ENCODE data around the genes SGSM2 and PAFAH1B1.

DNA sequence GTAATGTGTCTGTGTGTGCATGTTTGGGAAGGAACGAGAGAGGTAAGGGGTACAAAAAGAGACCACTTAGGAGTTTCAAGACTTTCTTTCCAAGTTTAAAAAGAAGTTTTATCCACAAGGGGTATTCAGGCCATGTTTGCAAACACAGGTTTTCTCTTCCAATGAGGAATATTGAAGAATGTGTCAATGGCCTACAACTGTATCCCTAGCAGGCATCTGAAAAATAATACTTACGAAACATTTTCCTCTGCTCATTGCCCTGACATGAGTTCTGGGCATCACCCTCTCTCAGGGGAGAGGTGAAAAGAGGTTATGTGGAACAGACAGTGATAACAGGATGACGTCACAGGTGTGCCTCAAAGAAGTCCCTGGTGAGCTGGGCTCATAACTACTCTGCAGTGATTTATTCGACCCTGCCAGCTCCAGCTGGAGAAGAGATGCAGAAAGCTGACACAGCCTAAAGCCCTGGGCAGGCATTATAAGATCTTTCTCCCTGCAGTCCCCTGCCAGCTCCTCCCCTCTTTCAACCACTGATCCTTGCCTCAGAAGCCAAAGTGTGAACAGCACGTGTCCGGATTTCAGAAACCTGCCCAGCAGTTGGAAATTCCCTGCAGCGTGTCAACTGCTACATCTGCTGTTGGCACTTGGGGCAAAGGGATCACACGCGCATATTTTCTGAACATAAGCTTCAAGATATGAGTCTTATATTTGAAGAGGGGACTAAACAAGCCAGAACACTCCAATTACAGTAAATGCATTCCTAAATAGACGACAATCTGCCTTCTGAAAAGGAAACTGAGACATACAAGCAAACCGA lies 80.7 kb downstream of the SMG6 start:
- RRBS, 2 experiments, result no CpG with 5 or more reads among the region's 11 CpGs

DNA sequence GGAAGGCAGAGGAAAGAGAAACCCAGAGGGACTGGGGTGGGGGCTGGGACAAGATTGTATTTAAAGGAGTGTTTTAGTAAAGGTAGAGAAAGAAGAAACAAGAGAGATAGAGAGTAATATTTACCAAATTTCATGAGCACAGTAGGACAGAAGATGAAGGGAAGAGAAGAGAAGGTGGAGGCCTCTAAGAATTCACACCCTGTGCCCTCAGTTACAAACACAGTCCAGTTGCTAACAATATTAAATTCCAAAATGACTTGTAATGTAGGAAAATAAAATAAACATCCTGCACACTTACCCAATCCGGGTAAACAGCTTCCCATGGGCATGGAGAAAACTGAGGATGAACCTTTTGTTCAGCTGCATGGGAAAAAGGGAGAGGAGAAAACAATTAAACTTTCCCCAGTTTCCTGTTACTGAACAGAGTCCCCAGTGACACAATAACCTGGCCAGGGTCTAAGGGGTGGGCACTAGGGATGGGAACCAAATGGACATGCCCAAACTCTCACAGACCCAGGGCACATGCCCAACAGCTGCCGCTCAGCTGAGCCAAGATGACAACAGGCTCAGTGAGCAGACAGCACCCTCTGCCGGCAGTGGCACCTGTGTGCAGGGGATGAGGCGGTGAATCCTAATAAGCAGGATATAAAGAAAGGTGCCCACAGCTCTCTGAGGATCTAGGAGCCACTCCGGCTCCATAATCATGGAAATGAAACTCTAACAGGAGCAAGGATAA lies 59.1 kb downstream of the SMG6 start:
- RRBS, 2 experiments, result 19 to 25% methylated on average over 3 of the region's 5 CpGs

DNA sequence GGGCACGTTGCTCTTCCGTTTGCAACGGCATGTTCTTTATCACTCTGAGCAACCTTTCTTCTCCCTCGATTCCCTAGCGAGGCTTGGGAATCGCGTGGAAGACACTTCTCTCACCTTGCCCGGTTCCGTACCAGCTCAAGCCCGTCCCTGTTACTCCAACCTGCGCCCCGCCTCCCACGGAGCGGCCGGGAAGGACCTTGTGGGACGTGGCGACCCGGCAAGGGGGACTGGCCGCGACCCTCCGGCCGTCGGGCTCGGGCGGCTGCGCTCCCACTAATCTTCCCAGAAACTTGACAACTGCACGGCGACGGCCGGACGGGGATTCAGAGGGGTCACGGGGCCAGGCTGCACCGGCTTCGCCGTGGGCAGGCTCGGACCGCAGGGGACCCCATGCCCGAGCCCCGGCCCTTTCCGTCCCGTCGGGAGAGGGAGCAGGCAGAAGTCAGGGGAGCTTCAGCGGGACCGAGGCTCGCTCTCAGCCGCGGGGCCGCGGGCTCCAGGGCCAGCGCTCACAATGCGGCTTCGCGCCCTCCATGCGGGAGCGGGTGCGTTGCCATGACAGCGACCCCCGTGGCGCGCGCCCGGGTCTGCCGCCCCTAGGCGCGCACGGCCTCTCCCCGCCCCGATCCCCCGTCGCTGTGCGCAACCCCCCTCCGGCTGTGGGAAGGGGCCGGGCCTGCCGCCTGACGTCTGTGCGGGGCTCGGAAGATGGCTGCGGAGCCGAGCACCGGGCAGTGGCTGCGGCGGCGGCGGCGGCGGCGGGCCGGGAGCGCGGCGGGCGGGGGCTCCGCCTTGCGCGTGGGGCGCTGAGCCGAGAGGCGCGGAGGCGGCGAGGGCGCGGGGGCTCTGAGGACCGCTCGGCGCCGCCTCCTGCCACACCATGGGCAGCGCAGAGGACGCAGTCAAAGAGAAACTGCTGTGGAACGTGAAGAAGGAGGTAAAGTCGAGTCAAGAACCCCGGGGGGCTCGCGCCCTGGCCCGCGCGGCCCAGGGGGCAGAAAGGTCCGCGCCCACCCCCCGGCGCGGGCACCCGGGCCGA lies at the start of gene SGSM2:
SGSM2 (plus strand) TSS at position 693 of the 1,039 bp plus-strand sequence.
- RRBS, 2 experiments, result 2% methylated on average over 59 to 60 of the region's 124 CpGs

- RRBS, 2 experiments, result no CpG with 5 or more reads among the region's 16 CpGs
These were observed 10.6 kb downstream of the SGSM2 start for GRCh38 chr17:2347459-2348709.

DNA sequence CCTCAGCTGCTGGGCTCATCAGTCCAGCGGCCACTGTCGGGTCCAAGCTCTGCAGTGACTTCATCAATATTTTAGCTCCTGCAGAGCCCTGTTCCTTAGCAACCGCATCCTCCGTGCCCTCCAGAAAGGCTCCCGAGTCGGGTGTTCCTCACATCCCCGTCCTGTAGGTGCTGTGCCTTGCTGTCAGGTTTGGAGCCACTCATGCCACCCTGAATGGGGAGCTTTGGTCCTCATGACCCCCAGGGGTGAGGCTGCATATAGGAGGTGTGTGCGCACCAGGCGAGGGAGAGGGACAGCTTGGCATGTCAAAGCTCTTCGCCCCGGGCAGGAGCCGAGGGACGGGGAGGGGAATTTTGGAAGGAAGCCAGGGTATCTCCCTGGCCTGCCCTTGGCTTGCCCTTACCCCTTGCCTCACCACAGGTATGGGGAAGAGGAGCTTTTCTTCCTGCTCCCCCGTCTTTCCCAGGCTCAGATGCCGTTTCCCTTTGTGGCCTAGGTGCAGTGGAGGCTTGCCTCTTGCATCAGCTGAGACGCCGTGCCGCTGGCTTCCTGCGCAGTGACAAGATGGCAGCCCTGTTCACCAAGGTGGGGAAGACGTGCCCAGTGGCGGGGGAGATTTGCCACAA lies 24.0 kb downstream of the SGSM2 start:
- RRBS, 2 experiments, result no CpG with 5 or more reads among the region's 21 CpGs

DNA sequence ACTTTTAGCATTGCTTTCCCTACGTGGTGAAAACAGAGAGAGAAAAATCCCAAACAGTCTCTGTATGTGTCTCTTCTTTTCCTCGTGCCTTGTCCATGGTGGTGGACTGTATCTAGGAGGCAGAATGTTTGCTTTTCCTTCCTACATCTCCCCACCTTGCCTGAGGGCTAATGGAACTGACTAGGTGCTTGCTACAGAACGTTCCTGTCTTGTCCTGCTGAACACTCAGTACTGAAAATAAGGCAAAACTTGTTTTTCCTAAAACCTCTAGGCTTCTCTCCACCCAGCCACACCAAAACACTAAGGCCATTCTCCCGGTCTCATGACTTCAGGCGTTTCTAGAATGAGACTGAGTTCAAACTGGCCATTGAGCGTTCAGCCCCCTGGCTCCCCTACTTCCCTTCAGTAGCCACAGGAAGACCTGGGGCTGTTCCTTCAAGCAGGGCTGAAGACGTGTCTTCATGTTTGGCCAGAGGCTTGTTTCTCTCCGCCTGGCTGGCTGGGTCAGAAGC lies 26.0 kb downstream of the MNT start:
- RRBS, 2 experiments, result no CpG with 5 or more reads among the region's 8 CpGs

DNA sequence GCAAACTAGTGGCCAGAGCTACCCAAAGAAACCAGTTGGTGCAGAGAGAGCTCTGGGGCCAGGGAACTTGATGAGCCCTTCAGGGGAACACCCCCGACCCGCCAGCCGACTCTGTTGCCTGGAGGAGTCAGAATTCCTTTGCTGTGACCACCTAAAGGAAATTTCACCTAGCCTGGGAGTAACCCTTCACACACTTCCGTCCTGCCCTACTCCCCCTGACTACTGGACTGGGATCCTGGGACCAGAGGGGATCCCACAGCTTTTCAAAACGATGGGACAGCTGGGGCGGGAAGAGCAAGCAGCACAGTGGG lies 18.9 kb downstream of the MNT start:
- RRBS, 2 experiments, result no CpG with 5 or more reads among the region's 6 CpGs

DNA sequence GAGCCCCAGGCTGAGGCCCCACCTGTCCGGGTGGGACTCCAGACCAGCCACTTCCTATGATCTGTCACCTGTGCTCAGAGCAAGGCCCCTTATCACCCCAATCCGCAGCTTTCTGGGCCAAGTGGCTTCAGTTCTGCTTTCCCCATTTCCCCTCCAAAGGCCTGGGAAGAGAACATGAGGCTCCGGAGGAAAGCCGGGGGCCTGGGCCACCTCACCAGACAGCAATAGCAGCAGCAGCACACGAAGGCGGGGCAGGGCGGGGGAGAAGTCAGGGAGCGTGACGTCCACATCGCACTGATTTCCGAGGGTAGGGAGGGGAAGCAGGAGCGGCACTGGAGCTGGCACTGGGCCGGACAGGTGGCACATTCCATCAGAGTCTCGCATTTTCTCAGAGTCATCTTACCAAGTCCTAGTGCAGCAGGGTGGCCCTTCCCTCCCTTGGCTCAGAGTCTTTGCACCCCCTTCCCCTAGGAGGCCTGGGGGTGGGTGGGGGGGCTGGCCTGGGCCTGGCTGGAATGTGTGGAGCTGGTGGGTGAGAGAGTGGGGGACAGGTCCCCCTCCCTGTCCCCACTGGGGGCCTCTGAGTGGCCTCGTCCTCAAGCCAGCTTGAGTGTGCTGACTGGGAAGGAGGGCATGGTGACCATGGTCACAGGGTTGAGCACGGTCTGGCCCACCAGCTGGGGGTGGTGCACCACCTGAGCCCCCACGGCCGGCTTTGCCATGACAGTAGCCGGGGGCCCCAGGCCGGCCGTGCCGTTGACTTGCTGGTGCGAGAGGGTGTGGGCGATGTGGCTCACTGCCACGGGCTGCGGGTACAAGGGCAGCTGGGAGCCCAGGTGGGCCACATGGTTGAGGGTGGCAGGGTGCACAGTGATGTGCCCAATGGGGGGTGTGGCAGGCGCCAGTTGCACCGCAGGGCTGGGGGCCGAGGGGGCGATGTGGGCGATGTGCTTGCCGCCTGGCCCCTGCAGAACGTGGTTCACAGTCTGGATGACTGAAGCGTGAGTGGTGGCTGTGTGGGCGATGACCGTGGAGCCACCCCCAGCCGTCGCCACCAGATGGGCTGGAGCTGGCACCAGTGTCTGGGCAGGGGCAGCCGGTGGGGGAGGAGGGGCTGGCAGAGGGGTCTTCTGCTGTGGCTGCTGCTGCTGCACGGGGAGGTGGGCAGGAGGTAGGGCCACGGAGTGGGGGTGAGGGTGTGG lies 14.2 kb downstream of the MNT start:
- RRBS, 2 experiments, result no CpG with 5 or more reads among the region's 41 CpGs

- RRBS, 2 experiments, result no CpG with 5 or more reads among the region's 32 CpGs
These were observed 19.5 kb upstream of the MNT start for GRCh38 chr17:2420032-2421040.

GRCh38 chr17:2438772-2439319 lies 38.0 kb upstream of the MNT start:
- RRBS, 2 experiments, result no CpG with 5 or more reads among the region's 9 CpGs

GRCh38 chr17:2593582-2594272 lies at the start of gene PAFAH1B1:
Gene PAFAH1B1 (plus strand): TSS chr17:2593654.
- RRBS, 2 experiments, result 1 to 2% methylated on average over 20 to 26 of the region's 83 CpGs

- RRBS, 2 experiments, result 93% methylated on average over 4 of the region's 62 CpGs
These were observed 19.1 kb downstream of the CLUH start for GRCh38 chr17:2692174-2693173.

DNA sequence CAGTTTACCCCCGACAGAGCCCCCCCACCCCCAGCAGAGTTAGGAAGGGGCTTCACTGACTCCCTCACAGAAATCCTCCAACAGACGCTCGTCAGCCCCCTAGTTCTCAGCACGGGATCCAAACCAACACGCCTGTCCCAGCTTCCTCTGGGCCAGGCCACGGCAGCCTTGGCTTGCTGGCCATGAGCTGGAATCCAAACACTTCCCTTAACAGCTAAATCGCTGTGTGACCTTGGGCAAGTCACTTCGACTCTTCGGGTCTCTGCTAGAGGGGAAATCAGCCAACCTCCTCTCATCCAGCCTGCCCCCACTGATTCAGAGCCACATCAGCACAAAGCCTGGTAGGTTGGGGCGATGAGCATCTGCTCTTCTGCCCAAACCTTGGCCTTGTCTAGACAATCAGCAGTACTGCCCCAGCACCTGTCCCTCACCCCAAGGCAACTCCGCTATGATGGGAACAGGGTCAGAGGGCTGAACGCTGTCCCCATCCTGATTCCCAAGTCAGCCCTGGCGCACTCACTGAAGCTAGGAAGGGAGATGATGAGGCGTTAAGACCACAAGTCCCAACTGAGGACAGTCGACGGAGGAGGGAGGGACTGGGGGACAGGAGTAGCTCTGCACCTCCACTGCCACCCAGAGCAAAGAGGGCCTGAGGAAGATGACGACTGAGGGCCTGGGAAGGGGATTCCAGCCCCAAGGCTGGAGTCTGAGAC lies 1.5 kb downstream of the CLUH start:
- RRBS, 2 experiments, result no CpG with 5 or more reads among the region's 17 CpGs

DNA sequence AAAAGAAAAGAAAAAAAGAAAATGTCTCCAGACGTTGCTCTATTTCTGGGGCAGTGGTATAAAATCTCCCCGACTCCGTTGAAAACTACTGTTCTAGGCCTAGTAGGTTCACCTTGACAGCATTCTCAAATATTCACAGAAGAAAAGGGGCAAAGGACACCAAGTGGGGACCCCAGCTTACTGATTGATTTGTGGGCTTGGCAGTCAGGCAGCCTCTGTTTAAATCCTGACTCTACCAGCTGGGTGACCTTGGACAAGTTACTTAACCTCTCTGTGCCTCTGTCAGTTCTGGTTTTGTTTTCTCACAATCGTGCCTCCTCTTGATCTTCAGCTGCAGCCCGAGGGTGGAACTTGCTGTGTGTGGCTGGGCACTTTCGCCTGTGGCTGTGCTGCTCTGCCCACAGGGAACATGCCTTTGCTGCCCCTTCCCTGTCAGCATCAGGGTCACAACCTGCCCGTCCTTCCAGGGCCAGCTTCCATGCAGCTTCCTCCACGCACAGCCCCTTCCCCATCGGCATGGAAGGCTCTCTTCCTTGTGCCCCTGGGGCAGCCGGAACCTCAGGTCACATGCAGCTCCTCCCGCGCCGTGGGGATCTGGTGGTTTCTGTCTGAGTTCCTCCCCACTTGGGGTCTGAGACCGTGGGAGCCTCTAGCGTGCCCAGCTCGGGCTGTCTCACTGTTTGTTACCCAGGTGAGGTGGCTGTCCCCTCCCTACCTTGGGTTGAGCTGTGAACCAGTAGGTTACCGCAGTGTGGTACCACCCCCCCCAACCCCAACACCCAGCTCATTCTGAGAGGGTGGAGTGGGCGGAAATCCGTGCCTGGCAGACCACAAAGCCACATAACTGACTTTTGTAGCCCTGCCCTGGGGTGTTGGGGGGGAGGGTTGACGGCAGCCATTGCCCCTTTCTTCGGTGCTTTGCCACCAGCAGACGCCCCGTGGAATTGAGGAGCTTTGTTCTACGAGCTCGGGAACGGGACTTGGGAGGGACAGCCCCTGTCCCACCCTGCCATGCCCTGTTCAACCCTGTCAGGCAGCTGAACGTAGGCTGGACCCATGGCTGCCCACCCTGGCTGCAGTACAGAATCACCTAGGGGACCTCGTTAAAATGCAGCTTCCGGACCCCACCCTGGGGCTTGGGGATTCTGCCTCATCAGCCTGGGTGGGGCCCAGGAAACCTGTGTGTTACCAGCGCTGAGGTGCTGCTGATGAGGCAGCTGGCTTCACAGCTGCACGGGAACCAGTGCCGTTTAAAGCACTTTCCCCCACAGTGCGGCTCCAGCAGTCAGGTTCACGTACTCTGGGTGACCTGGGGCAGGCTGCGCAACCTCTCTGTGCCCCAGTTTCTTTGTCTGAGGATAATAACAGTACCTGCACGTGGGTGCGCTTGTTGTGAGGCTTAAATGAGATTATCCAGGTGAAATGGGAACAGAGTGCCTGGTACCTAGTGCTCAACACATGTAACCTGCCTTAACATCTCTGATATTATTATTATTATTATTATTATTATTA lies 18.3 kb downstream of the RAP1GAP2 start:
- RRBS, 2 experiments, result no CpG with 5 or more reads among the region's 37 CpGs

DNA sequence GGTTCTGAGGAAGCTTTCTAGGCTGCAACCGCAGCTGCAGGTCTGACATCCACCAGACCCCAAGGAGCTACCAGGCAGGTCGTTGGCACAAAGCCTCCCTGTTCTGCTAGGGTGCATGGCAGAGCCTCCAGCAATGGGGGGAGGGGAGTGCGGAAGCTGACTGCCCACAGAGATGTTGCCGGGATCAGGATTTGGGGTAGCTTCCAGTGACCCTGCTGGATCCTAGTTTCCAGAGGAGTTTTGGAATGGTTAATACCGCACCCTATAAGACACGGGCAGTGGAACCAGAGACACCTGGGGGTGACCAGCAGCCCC lies 58.5 kb downstream of the RAP1GAP2 start:
- RRBS, 2 experiments, result no CpG with 5 or more reads among the region's 6 CpGs

- RRBS, 2 experiments, result no CpG with 5 or more reads among the region's 2 CpGs
These were observed 59.0 kb downstream of the RAP1GAP2 start for GRCh38 chr17:2855323-2855645.

- RRBS, 2 experiments, result no CpG with 5 or more reads among the region's 5 CpGs
These were observed 69.5 kb downstream of the RAP1GAP2 start for GRCh38 chr17:2865682-2866101.

DNA sequence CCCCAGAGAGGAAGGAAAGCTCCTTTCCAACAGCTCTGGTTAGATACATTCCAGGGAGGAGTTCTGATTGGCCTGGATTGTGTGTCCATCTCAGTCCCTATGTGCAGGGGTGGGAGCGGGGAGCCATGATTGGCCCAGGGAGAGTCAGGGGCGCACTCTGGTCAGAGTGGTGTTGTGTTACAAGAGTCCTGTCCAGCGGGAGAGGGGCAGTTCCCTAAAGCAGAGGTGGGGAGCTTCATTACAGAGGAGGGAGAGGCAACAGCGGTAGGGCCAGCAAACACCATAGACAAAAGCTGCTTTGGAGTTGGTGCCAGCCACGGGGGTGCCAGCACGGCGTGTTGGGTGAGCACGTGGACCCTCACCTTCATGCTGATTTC lies 75.0 kb downstream of the RAP1GAP2 start:
- RRBS, 2 experiments, result no CpG with 5 or more reads among the region's 8 CpGs

GRCh38 chr17:3380151-3380495 lies 5.6 kb upstream of the OR1R1P start:
- RRBS, 2 experiments, result no CpG with 5 or more reads among the region's 9 CpGs

GRCh38 chr17:3386106-3386867 lies 557 bp downstream of the OR1R1P start:
- RRBS, 2 experiments, result 20% methylated on average over 3 of the region's 79 CpGs; no CpG with 5 or more reads in 1 of the 2 experiments